Fibroblast of villous mesenchyme (primary cell): ENCODE measurements around a stretch of chr2.

DNA sequence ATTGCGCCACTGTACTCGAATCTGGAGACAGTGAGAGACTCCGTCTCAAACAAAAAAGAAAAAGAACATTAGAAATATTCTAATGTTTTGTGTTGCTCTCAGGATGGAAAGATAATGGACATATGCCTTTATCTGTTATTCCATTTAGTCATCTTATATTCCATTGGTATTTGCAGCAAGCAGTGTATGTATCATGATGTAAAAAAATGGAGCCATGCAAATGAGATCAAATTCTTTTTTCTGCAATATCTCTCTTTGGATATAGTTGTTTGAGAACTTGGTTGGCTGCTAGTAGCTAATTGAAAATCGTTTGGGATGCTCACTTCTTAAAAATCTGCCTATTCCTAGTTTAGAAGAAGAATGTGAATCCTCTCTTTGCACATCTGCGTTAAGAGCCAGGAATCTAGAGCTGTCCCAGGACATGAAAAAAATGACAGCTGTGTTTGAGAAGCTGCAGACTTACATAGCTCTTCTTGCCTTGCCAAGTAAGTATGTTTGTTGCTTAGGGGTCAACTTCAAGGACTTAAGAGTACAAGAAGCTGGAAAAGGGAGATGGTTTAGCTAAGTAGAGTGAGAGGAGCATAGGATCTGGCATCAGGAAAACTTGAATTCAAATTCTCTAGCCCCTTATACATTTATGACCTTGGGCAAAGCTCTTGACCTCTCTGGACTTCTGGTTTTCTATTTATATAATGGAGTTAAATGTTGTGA lies 33.9 kb downstream of the PPP1R21 start:
- CAGE, long polyA plus RNA, result no peak

DNA sequence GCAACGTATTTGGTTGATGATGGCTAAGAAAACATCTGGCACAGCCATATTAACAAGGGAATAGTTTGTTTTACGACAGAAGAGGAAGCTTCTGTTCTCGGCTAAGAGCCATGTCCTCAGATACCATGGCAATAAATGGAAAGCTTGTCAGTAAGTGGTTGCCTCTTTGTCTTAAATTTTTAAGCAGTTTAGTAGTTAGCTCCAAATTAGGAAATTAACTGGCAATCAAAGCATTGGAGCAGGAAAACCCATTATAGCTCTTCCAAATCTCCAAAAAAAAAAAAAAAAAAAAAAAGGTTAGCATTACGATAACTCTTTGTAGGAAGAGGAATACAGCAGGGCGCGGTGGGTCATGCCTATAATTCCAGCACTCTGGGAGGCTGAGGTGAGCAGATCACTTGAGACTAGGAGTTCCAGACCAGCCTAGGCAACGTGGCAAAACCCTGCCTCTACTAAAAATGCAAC lies 4.5 kb upstream of the STON1 start:
- CAGE, long polyA plus RNA, result no peak

DNA sequence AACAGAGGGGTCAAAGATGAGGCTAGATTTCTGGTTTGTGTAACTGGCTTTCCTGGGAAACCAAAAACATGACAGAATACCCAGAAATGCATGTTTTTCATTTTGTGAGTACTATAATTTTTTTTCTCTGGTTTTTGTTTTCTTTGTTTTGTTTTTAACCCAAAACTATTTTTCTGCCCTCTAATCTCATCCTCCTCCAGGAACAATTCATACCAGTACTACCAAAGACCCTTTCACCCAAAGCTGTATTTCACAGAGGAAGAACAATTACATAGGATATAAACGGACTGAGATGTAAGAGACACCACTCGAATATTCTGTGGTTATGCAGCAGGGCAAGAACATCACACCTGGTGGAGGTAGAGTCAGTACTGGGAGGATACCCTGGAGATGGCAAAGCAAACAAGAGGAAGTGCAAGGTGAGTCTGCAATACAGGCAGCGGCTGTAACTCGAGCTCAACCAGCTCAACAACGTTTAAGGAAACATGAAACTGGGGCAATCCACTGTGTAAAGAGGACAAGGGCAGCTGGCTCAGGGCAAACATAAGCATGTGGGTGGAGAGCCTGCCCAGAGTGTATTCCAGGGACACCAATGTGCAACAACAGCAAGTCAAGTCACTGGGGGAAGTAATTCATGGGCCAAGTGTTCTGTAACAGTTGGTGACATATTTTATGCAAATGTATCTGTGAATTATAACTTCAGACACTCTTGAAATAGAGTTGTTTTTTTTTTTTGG lies 19.0 kb downstream of the NRXN1 start:
- CAGE, long polyA plus RNA, result no peak

DNA sequence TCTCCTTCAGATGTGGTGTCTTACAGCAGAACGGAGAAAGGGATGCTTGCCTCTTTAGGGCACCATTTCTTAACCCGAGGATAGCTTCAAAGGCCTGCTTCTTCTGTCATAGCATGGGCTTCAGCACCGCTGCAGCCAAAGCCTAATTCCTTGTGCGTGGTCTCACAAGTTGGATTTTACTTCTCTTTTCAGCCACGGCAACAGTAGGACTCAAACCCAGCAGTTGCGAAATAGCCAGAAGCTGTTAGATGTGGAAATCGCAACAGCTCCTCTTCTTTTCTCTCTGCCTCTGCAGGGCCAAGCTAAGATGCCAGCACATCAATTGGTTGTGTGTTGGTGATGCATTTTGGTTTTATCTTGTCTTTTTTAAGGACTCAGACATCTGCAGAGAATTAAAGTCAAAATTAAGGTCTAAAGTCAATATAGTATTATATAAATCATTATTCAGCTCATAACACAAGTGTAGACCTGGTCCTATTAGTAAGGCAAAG lies 3.1 kb downstream of the NRXN1 start:
- CAGE, long polyA plus RNA, result no peak

DNA sequence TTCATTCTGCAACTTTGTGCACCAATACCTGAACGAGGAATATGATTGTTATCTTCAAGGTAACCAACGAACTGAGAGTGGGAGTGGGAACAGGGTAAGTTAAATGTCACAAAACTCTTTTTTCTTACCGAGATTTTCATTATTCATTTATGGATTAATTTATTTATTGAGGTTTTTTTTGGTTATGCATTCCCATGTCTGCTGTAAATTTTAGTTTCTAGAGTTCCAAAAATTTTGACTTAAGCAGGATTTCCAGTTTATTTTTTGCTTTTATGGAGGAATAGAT lies 617.0 kb upstream of the NRXN1 start:
- CAGE, long polyA plus RNA, result no peak

DNA sequence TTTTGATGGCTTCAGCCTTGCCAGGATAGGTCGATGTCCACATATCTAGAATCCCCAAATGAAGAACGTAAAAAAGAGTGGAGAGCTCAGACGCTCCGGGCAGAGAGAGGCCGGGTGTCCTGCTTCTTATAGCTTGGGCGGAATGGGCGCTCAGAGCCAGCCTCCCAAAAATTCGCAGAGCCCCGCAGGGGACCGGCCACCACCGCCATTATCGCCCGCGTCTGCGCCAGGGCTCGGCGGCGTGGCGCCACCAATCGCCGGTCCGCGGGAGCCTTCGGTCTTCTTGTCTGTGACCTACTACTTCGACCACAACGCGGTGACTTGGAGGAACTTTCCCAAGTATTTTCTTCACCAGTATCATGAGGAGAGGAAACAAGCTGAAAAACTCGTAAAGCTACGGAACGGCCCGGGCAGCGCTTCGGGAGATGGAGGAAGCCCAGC lies 1138.1 kb upstream of the CHAC2 start:
- CAGE, long polyA plus RNA, result no peak

DNA sequence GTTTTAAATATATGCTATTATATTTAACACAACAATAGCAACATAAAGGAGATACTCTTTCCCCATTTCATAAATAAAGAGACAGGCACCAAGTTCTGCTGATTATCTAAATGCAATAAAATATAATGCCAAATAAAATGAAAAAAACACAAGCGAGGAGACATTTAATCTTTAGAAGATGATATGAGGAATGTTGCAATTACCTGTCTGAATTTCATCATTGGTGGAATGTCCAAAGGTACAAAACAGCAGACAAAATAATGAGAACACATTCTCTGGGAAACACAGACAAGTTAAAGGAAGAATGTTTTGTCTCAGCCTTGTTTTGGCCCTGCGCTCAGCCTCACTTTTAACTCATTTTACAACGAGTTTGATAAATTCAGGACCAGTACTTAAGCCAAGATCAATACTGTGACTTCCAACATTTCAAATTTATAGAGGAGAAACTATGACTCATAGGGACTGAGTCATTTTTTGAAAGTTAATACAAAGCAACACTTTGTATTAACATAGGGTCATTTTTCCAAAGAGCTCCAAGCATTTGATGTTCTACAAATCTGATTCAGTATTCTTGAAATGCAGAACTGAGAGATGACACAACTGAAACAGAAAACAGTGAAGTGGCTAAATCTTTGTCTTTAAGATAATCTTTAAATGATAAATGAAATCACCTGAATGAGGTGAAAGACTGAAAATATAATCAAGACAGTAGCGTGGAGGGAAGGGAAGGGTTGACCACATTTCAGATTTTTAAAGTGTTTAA lies 833.2 kb upstream of the CHAC2 start:
- CAGE, long polyA plus RNA, result no peak

GRCh38 chr2:53787674-53787936 lies 761 bp downstream of the ERLEC1 start:
- CAGE, long polyA plus RNA, result no peak

DNA sequence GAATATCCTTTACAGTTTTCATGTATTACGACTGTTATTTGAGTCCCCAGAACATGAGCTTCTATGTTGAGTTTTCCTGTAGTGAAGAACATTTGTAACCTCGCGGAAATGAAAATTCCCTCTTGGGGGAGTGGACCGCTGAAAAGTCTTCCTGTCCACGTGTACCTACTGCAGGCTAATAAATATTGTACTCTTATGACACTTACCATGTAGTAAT lies 1.0 kb downstream of the ERLEC1 start:
- CAGE, long polyA plus RNA, result no peak

DNA sequence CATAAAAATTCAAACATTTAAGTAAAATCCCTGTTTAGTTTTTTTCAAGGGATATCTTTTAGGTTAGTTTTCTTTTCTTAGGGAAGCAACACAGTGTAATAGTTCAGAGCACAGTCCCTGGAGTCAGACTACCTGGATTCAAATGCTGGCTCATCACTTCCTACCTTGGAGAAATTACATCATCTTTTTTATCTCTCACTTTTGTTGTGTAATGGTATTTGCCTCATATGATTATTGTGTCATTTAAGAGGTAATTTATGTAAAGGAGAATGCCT lies 26.2 kb downstream of the ERLEC1 start:
- CAGE, long polyA plus RNA, result no peak

- CAGE, long polyA plus RNA, result no peak
These were observed 5.6 kb downstream of the PSME4 start for GRCh38 chr2:53964810-53965891.

- CAGE, long polyA plus RNA, result no peak
These were observed 269 bp downstream of the ACYP2 start for GRCh38 chr2:53971340-53971424.

GRCh38 chr2:53997738-53998410 lies 27.0 kb downstream of the ACYP2 start:
- CAGE, long polyA plus RNA, result no peak

DNA sequence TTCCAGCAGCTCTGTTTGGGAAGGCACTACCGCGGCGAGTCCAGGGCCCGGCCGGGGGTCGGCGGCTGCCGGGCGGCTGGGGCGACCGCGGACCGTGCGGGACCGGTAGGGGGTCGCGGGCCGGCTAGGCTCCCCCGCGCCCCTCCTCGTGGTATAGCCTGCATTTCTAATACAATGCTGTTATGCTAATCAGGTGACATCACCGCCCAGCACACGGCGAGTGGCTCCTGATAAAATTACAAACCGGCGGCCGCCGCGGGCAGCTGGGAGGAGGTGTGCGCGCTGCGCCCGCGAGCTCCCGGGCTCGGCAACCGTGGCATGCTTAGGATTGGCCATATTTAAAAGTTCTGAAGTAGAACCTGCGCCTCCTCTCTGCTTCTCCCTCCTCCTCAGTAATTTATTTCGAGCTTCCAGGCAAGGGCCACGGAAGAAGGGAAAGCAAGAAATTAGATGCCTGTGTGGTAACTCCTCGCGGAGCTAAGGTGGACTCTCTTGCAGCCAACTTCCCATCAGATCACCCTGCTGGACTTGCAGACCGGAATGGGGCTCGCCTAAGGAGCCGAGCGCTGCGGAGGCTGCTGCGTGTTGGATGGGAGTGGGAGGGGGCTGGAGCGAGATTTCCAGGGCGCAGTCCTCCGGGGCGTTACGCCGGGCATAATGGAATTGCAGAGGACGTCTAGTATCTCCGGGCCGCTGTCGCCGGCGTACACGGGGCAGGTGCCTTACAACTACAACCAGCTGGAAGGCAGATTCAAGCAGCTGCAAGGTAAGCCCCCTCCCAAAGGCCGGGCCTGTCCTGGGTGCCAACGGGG lies 102.2 kb downstream of the SPTBN1 start:
- CAGE, long polyA plus RNA, result no peak

- CAGE, long polyA plus RNA, result no peak
These were observed 114.8 kb downstream of the SPTBN1 start for GRCh38 chr2:54570727-54571568.

- CAGE, long polyA plus RNA, result no peak
These were observed 118.2 kb downstream of the SPTBN1 start for GRCh38 chr2:54573909-54575121.

GRCh38 chr2:54585807-54586543 lies 129.8 kb downstream of the SPTBN1 start:
- CAGE, long polyA plus RNA, result no peak

- CAGE, long polyA plus RNA, result no peak
These were observed 133.3 kb downstream of the SPTBN1 start for GRCh38 chr2:54589239-54589983.

DNA sequence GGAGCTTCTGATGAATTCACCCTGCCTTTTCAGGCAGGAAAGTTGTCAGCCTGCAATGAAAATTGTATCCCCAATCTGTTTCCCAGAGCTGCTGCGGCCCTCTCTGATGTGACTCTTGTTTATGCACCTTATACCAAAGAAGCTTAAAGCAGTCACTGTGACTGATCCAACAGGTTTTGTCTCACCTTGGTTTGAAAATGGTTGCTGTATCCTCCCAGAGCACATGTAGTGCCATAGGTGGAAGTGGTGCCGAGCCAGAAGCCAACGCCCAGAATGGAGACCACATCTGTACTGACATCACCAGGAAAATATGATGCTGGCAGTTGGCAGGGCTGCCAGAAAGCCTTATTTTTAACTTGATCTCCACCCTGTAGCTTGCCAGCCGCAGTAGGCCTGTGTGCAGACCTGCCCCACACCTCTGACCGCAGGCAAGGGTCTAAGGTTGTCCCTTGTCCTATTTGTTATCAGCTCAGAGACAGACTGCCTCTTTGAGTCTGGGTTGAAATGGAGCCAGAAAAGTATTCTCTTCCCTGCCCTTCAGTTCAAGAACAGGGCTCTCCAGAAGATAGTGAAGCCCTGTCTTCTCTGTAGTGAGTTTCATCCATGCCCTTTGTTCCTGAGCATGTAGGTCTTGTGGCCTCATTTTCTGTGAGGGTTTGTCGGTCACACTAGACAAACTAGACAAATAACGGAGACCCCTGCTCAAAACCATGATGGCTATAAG lies 123.5 kb upstream of the EML6 start:
- CAGE, long polyA plus RNA, result no peak

DNA sequence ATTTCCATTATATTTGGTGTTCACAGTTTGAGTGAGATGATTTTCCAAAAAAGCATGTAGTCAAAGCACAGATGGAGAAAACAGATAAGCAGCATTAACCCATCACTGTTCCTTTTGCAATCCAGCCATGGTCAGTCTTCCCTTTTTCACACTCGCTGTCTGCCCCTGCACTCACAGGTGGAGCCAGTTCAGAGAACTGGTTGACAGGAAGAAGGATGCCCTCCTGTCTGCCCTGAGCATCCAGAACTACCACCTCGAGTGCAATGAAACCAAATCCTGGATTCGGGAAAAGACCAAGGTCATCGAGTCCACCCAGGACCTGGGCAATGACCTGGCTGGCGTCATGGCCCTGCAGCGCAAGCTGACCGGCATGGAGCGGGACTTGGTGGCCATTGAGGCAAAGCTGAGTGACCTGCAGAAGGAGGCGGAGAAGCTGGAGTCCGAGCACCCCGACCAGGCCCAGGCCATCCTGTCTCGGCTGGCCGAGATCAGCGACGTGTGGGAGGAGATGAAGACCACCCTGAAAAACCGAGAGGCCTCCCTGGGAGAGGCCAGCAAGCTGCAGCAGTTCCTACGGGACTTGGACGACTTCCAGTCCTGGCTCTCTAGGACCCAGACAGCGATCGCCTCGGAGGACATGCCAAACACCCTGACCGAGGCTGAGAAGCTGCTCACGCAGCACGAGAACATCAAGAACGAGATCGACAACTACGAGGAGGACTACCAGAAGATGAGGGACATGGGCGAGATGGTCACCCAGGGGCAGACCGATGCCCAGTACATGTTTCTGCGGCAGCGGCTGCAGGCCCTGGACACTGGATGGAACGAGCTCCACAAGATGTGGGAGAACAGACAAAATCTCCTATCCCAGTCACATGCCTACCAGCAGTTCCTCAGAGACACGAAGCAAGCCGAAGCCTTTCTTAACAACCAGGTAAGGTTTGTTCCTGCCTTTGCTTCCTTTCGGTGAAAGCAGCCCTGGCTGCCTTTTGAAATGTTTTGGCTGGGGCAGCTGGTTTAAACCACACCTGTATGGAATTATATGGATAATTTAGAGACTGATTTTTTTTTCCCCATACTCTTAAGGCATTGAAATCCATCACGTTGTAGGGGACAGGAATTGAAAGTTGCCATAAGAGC lies 92.4 kb upstream of the EML6 start:
- CAGE, long polyA plus RNA, result no peak